ENCODE measurements around the genes A1CF and TFAM.

DNA sequence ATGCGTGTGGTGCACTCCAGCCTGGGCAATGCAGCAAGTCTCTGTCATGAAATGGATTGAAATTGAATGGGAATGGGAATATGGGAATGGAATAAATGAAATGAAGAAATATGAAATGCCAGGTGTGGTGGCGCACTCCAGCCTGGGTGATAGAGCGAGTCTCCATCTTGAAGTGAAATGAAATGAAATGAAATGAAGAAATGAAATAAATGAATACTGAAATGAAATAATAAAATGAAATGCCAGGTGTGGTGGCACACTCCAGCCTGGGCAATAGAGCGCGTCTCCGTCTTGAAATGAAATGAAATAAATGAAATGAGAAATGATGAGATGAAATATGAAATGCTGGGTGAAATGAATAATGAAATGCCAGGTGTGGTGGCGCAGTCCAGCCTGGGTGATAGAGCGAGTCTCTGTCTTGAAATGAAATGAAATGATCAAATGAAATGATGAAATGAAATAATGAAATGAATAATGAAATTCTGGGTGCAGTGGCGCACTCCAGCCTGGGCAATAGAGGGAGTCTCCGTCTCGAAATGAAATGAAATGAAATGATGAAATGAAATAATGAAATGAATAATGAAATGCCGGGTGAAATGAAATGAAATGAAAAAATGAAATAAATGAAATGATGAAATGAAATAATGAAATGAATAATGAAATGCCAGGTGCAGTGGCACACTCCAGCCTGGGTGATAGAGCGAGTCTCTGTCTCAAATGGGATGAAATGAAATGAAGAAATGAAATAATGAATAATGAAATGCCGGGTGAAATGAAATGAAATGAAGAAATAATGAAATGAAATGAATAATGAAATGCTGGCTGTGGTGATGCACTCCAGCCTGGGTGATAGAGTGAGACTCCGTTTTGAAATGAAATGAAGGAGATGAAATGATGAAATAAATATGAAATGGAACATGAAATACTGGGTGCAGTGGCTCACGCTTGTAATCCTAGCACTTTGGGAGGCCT, 22.4 kb downstream of the TIMM23B start:
- PRO-cap: no peak

GRCh38 chr10:50497601-50498336, 126.0 kb downstream of the SGMS1 start:
- PRO-cap: no peak

DNA sequence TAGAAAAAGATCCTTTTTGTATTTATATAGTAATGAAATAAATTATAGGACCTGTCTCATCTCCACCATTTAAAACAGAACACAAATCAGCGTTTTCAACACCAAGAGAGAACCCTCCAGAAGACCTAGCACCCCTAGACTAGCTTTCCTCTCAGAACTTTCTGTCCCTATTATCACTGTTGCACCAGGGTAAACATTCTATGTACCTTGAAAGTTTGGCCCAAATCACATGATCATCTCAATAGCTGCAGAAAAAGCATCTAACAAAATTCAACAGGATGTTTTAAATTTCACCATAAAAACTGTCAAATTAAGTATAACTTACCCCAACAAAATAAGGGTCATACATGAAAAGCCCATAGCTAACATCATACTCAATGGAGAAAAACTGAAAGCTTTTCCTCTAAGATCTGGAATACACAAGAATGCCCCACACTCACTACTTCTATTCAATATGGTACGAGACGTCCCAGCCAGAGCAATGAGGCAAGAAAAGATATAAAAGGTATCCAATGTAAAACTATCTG, 50.9 kb downstream of the SGMS1 start:
- PRO-cap: no peak

DNA sequence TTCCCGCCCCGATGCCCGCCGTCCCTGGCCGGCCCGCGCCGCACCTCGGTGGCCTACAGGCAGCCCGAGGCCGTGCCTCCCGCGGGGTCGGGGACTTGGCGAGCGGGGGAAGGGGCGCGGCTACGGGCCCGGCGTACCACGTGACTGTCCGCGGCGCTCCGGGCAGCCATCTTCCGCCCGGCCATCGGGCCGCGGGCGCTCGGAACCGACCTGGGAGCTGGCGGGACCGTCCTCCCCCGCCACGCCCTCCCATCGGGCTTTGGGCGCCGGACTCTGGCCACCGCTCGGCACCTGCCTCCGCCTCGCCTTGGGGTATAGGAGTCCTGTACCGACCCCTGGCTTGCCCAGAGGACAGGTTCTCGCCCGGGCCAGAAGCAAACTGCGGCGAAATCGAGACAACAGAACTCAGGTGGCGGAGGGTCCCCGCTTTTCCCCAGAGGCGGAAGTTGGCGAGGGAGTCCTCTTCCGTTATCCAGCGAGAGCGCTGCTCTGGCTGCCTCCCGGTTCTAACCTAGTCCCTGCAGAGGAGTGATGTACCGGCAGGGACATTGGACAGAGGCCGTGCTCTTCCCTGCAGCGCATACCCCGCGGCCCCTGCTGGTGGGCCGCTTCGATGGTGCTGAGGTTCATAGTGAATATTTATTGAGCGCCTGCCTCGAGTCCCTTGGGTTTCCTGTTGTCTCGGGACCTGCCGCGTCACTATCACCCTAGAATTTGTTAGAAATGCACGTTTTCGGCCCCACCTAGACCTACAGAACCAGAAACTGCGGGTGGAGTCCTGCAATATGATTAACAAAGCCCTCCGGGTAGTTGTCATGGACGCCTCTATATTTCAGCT, 1.2 kb upstream of the SGMS1 start:
- PRO-cap: bidirectional peak, plus-strand start at position 169 of the sequence, minus-strand start outside the sequence; bidirectional peak, plus-strand start at position 387 of the sequence, minus-strand start at position 381 of the sequence; bidirectional peak, plus-strand start at position 750 of the sequence, minus-strand start at position 633 of the sequence

- PRO-cap: no peak
Measured at GRCh38 chr10:50819874-50820239, 65.6 kb downstream of the A1CF start.

- PRO-cap: no peak
Measured at GRCh38 chr10:50885285-50885902, at the start of gene A1CF. TSS of gene A1CF (minus strand) at chr10:50885627.

- PRO-cap: no peak
Measured at GRCh38 chr10:51073595-51074281, 549 bp upstream of the PRKG1 start.

DNA sequence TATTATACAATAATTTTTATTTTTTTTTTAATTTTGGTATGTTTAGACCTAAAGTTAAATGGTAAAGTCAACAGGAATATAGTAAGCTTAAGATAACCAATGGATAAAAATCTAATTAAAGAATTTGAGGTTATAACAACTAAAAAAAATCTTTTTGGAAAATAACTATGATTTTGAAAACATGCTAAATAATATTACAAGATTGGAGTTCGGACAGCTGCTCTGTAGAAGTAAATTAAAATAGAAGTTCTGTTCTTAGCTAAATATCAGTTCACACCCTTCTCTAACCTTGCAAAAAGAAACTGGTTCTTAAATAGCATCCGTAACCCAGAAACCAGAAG, 164.6 kb downstream of the PRKG1 start:
- PRO-cap: no peak

GRCh38 chr10:51265501-51266059, 191.3 kb downstream of the PRKG1 start:
- PRO-cap: no peak

- PRO-cap: no peak
Measured at GRCh38 chr10:52772012-52772612, 472 bp downstream of the MBL2 start.

DNA sequence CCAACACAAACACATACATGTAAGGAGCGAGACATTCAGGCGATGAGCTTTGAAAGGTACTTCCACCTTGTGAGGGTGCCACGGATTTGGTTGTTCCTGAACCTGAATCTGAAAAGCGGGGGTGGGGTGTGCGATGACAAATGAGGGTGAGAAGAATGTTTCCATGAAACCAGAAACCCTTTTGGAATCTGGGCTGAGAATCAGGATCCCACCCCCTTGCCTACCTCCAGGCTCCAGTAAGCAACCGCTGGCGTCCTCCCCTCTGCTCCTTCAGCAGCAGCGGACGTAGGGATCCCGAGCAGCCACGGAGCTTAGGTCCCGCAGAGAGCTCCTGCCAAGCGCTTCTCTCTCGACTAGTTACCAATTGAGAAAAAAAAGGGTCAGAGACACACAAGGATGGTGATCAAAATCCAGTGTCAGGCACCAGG, 733.6 kb downstream of the ZWINT start:
- PRO-cap: no peak

GRCh38 chr10:58266069-58266747, 1.5 kb downstream of the IPMK start:
- PRO-cap: no peak

GRCh38 chr10:58269643-58270292, 806 bp downstream of the CISD1 start:
- PRO-cap: no peak

GRCh38 chr10:58331604-58331940, 3.2 kb upstream of the UBE2D1 start:
- PRO-cap: no peak

DNA sequence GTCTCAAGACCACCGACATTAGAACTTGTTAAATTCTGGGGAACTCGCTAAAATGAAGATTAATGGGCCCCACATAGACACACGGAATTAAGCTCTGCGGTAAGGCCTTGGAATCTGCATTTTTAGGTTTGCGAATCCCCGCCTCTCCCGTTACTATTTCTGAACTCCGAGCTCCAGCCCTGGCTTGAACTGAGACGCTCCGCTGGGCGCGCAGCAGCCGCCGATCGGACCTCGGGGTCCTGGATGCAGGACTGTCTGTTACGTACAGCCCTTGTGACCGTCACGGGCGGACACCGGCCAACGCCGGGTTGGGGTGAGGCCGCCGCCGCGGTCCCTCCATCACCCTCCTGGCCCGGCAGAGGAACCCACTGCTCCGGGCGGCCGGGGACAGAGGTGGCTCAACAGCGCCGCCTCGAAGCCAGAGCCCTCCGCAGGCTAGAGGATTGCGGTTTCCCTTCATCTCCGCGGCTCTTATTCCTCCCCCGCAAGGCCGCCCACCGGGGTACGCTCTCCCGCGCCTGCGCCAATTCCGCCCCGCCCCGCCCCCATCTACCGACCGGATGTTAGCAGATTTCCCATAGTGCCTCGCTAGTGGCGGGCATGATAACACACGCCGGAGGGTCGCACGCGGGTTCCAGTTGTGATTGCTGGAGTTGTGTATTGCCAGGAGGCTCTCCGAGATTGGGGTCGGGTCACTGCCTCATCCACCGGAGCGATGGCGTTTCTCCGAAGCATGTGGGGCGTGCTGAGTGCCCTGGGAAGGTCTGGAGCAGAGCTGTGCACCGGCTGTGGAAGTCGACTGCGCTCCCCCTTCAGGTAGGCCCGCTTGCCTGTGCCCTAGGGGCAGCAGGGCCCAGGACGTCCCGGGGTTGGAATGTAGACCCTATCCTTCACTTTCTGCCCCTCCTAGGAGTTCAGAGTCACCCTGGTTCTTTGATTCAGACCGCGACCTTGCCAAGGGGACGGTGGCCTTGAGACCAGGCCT, at the start of gene TFAM:
Gene TFAM, plus strand, starts transcription at position 578 of the 985 bp plus-strand sequence.
- PRO-cap: bidirectional peak, plus-strand start at position 293 of the sequence, minus-strand start at position 191 of the sequence; bidirectional peak, plus-strand start at position 578 of the sequence, minus-strand start at position 447 of the sequence

DNA sequence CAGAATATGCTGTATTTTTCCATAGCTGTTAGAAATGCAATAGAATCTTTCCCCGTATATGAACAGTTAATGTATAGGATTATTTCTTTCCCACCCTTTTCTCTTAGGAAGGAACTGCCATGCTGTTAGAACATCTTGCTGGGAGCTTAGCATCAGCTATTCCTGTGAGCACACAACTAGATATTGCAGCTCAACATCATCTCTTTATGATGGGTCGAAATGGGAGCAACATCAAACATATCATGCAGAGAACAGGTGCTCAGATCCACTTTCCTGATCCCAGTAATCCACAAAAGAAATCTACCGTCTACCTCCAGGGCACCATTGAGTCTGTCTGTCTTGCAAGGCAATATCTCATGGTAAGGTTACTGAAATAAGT, 276.9 kb downstream of the BICC1 start:
- PRO-cap: no peak

GRCh38 chr10:59801297-59801932, 48.2 kb upstream of the MRLN start:
- PRO-cap: no peak

GRCh38 chr10:59847335-59847891, 58.9 kb downstream of the CCDC6 start:
- PRO-cap: no peak

DNA sequence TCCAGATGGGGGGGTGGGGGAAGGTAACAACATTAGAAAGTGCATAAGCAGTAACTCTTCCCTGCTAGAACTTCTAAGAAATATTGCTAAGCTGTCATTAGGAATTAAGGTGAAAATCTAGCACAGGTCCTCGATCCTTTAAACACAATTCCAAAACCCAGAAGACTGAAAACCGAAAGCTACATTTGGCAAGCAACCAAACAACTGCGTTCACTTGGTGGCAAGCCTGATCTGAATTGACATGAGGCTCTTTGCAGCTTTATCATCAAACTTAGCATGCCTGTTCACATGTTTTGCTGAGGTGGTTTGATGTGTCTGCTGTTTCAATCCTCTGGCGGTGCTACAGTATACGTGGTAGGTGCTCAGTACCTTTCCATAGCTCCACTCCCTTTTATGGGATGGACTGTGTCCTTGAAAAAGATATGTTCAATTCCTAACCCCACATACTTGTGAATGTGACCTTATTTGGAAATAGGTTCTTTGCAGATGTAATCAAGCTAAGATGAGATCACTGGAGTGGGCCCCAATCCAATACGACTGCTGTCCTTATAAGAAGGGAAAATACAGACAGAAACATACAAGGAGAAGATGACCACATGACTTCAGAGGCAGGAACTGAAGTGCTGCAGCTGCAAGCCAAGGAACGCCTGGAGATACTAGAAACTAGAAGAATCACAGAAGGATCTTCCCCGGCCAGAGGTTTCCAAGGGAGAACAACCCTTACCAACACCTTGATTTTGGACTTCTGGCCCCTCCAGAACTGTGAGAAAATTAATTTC, 33.4 kb downstream of the CCDC6 start:
- PRO-cap: no peak

- PRO-cap: no peak
Measured at GRCh38 chr10:59895590-59896216, 10.7 kb downstream of the CCDC6 start.

All from natural killer cell (primary cell).